Smooth muscle cell (in vitro differentiated cells): Measurements from ENCODE around the gene PDE3A.

GRCh38 chr12:16363710-16364592 lies 16.5 kb downstream of the MGST1 start:
- RAMPAGE, long total RNA, result no peak

DNA sequence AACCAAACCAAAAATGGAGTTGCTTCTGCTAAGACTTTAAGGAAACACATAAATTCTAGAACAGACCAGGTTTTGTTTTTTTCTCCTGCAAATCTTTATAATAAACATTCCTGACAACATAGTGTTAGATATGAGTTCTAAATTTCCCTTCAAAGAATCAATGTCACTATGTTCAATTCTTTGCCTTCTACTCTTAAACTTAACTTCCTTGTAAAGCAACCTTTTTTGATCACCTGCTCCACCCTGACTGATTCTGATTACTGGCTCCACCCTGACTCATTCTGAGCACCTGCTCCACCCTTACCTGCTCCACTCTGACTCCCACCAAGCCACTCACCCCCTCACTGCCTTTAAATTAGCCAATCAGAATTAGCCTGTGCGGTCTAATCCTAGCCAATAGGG lies 82.6 kb upstream of the RERGL start:
- RAMPAGE, long total RNA, result no peak

DNA sequence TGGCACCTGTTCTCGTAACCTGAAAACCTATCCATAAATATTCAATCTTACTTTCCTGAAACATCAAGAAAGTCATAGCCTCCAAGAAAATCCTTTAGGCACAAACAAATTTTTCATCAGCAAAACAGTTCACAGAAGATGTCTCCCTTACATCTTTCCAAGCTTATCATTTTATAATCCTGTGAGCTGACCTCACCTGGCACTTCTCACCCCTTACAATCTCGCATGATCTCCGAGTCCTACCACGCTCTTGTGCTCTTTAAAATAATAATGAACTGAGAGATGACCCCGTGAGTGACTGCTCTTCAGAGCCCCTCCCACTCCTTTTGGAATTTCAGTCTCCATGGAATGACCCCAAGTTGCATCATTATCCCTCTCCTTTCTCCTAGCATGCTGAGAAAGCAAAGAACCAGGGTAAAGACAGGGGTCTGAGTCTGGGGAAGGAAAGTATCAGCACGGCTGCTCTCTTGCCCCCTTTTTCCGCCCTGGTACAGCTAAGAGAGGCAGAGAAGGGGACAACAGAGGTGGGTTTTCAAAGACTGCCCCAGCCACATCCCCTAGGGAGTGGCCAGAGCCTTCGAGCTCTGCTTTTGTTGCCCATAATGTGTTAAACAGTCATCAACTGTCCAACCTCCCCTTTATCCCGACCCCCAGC lies 178.4 kb upstream of the PLEKHA5 start:
- RAMPAGE, long total RNA, result no peak

DNA sequence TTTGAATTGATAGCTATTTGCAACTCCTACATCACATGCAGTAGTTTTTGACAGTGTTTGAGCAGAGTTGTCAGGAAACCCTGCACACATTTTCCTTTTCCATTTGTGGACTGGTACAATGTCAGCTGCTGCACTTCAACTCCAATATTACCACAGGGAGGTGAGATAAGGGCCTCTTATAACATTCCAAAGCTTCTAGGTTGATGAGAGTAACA lies 93.0 kb upstream of the PLEKHA5 start:
- RAMPAGE, long total RNA, result no peak

DNA sequence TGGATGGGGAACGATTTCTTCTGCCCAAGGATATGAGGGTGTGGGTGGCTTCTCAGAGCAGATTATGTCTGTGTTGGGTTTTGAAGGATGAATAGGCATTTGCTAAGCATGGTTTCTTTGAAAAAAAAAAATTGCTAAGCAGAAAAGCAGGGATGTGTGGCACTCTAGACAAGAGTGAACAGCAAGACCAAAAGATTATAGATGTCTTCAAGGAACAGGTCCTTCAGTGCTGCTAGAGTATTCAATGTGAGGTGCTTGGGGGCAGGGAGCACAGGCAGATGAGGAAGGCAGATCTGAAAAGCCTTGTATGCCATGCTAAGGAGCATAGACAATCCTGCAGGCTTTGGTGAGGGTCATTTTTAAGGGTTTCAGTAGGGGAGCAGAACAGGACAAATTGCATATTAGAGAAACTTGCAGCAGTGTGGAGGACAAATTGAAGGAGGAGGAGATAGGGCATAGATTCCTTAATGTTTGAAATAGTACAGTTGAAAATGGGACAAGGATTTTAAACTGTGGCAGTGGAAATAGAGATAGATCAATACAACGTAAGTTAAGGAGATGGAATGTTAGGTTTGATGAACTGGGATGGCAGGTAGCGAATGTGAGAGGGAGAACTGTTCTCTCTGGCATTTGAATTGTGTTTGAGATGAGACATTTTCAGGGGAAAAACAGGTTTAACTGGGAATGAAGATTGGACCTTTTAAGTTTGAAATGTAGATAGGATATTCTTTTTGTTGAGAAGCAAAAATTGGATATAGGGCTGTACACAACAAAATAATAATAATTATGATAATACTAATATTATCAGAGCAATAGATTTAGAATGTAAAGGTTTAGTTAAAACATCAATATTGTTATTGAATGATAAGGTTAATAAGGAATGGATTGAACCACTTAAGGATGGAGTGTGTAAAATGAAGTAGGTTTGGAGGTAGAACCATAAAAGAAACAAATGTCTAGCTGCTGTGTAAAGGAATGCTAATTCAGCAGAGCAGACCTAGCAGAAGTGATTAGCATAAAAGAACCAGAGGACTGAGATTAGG lies 84.0 kb downstream of the PLEKHA5 start:
- RAMPAGE, long total RNA, result no peak

- RAMPAGE, long total RNA, result no peak
Measured at GRCh38 chr12:19348059-19348580, 91.2 kb upstream of the AEBP2 start.

- RAMPAGE, long total RNA, result no peak
Measured at GRCh38 chr12:19744459-19745035, 305.3 kb downstream of the AEBP2 start.

- RAMPAGE, long total RNA, result no peak
Measured at GRCh38 chr12:20024213-20024641, 344.1 kb upstream of the PDE3A start.

- RAMPAGE, long total RNA, result no peak
Measured at GRCh38 chr12:20109602-20110264, 258.6 kb upstream of the PDE3A start.

DNA sequence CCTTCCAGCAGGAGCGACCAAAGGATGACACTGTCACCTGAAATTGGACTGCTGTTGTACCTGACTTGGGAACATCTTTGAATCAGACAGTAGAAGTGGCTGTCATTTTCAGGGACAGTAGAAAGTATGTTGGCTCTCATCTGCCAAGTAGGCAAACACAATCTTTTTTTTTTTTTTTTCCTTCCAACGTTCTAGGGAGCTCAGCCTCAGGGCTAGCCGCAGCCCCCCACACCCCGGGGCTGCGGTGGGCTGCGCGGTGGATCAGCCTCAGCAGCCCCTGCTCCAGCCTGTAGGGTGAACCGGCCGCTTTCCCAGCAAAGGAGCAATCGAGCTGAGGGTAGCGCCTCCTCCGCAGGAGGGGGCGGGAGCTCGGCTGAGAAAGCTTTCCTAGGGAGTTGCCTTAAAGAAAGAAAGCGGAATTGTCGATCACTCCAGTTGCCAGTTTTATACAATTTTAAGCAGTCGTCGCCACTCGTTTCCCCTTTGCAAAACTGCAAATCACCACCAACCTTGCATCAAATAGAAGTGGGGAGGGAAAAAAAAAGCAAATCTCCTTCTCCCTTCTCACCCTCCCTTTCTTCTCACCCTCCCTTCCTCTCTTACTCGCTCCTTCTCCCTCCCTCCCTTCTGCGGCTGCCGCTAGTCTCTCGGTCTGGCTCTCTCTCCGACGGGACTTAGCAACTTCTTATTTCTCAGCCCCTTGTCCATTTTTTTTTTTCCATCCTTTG lies at the start of gene PDE3A:
Gene PDE3A (plus strand): TSS at position 639 of the 728 bp plus-strand sequence.
- RAMPAGE, long total RNA, result no peak

DNA sequence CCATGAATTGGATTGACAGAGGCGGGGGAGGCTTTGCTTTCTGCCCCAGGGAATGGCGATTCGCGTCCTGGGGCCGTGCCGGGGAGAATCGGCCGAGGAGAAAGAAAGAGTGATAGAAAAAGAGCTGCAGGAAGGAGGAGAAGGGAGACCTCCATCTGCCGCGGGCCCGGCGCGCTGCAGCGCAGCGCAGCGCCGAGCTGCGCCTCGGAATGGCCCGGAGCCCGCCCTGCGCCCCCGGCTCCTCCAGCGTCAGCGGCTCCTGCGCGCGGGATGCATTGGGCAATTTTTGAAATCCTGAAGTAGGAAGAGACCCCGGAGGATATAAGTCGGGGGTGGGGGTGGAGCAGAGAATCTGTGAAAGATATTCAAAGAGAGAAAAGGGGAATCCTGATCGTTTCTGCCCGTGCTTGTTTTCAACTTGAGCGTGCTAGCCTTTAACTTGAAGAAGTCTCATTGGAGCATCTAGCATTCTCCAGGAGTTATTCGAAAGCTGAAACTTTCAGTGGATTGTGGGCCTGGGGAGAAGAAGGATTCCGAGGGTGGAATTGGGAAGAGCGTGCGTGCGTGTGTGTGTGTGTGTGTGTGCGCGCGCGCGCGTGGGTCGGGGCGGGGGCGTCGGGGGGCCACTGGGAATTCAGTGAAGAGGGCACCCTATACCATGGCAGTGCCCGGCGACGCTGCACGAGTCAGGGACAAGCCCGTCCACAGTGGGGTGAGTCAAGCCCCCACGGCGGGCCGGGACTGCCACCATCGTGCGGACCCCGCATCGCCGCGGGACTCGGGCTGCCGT lies 485 bp downstream of the PDE3A start:
- RAMPAGE, long total RNA, result no peak

- RAMPAGE, long total RNA, result no peak
Measured at GRCh38 chr12:20577737-20578470, 117.2 kb upstream of the SLCO1C1 start.

- RAMPAGE, long total RNA, result no peak
Measured at GRCh38 chr12:21354045-21354326, 18.7 kb upstream of the IAPP start.

DNA sequence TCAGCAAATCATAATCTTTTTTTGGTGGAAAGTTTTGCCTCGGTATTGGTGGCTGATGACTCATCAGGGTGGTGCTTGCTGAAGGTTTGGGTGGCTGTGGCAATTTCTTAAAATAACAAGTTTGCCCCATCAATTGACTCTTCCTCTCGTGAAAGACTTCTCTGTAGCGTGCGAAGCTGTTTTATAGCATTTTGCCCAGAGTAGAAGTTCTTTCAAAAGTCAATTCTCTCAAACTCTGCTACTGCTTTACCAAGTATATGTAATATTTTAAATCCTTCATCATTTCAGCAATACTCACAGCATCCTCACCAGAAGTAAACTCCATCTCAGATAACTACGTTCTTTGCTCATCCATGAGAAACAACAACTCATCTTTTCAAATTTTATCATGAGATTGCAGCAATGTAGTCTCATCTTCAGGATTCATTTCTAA lies 19.1 kb downstream of the PYROXD1 start:
- RAMPAGE, long total RNA, result no peak

GRCh38 chr12:21509446-21509896 lies 7.9 kb downstream of the GOLT1B start:
- RAMPAGE, long total RNA, result no peak

GRCh38 chr12:21602649-21603195 lies 1.9 kb downstream of the GYS2 start:
- RAMPAGE, long total RNA, result no peak

DNA sequence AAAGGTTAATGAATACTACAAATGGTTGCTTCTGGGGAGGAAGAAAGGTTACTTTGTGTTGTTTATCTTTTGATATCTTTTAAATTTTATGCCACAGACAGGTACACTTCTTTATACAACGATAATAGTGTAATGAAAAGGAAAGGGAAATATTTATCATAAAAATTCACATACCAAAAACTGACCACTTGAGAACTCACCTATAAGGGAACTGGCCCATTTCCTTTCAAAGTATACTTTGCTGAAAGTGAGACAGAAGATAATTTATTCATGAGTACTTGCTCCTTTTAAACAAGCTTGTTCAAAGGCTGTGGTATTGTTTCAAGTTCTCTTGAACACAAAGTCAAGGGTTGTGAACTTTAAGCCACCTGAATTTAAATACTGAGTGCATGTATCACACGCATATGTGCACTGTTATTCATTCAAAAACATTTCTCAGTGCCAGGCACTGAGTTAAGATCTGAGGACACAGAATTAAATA lies 19.0 kb upstream of the LDHB start:
- RAMPAGE, long total RNA, result no peak

DNA sequence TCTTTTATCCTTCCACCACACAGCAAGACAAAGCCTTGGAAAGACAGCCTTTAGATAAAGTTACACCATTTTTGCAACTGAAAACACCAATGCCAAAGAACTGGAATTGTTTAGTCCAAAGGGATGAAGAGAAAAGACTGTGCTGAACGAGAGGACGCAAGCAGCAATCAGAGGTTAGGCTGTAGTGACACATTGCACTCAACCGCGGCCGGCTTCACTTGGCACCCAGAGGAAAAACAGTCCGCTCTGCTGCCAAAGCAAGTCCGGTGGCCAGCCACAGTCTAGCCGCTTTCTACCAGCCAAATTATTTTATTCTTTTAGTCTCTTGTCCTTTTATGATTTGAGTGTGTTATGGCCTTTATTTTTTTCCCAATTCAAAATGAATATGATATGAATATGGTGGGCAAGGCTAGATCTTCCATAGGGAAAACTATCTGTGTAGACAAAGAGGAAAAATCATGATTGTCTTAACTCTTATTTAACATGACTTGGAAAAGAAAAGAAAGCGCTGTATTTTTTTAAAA lies 49.2 kb upstream of the KCNJ8 start:
- RAMPAGE, long total RNA, result no peak

DNA sequence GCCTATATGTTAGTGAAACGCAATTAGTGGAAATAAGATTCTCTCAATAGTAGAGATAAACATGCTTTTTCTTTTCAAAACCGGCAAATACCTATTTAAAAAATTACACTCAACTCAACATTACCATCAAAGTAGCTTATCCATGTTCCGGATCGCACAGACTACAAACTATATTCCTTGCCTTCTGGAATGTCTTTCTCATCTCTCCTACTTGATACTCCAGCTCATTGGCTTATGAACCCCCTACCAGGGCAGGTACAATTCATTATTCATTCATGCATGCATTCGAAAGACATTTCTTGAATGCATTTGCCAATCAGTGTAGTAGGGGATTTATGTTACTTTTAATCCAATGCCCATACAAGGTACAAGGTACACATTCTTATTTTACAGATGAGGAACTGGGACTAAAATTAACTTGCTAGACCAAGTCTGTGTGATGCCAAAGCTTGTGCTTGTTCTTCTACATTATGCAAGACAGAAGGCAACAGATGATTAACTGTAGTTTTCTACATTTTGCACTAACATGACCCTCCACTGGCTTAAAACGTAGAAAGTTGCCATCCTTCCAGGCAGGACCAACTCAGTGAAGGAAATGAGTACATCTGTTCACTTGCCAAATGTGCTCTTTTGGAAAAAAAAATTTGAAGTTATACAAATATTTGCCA lies 53.7 kb upstream of the KCNJ8 start:
- RAMPAGE, long total RNA, result no peak

- RAMPAGE, long total RNA, result no peak
Measured at GRCh38 chr12:21881684-21882526, 59.3 kb downstream of the ABCC9 start.